PC-3 (cell line): ENCODE measurements around the gene AIF1L.

DNA sequence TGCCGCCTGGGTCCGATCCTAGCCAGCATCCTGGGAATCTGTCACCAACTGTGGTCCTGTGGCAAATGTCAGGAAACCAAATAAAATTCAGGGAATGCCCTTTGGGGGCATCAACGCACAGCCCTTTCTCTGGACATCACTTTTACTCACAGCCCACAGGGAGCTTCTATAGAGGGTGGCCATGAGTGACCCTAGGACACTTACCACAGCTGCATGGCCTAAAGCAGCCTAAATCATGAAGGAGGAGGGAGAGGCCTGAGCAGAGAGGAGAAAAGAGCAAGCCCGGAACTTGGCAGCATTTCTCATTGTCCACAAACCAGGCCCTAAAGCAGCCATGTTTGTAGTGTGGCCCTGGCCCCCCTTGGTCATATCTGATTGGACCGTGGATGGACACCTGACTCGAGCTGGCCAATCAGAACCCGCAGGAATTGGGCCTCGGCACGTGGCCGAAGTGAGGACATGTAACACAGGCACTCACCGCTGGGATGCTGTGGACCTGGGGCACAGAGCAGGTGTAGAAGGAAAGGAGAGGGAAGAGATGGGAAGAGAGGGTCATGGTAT lies 56.8 kb downstream of the ASS1 start:
- RAMPAGE, long total RNA = no peak

DNA sequence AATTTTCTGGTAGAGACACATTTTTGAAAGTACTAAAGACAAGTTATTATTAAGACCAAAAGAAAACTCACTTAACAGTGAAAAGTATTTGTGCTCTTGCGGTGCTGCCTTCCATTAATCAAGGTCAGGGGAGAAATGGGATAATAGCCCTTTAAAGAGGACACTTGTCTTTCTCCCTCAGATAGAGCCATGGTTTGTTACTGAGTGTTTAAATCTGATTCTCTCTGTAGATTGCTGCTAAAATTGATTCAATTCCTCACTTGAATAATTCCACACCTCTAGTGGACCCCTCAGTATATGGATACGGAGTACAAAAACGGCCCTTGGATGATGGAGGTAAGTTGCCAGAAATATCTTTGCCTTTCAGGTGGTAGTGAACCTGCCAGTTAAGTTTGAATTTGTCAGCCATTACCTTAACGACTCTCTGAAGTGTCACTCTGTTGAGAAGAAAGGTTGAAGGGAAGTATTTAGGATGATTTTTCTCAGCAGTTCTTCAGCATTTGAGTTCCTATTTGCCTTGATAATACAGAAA lies 15.9 kb downstream of the FUBP3 start:
- RAMPAGE, long total RNA = no peak

DNA sequence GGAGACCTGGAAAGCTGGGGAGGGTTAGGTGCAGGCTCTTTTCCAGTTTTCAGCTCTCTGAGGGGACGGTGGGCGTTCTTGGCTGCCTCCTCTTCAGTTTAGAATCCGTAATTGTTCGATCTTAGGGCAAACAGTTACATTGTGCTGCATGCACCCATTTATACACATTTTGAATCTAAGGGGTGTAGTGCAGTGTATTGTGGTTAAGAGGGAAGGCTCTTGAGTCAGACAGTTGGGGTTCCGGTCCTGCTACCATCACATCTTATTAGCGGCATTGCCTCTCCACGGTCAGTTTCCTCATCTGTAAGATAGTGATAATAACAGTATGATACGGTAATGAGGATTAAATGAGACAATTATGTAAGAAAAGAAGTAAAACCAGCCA lies 613 bp downstream of the EXOSC2 start:
- RAMPAGE, long total RNA = no peak

GRCh38 chr9:130846154-130847132 lies 11.4 kb downstream of the ABL1 start:
- RAMPAGE, long total RNA = no peak

DNA sequence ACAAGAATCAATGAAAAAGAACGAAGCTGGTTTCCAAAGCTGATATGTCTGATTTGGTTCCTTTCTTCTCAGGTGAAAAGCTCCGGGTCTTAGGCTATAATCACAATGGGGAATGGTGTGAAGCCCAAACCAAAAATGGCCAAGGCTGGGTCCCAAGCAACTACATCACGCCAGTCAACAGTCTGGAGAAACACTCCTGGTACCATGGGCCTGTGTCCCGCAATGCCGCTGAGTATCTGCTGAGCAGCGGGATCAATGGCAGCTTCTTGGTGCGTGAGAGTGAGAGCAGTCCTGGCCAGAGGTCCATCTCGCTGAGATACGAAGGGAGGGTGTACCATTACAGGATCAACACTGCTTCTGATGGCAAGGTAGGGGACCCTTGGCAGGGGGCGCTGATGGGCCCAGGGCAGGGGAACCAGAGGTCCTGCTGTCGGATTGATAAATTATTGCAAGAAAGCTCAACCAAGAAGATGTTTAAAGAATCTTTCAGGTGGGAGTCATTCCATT lies 19.7 kb downstream of the ABL1 start:
- RAMPAGE, long total RNA = no peak

DNA sequence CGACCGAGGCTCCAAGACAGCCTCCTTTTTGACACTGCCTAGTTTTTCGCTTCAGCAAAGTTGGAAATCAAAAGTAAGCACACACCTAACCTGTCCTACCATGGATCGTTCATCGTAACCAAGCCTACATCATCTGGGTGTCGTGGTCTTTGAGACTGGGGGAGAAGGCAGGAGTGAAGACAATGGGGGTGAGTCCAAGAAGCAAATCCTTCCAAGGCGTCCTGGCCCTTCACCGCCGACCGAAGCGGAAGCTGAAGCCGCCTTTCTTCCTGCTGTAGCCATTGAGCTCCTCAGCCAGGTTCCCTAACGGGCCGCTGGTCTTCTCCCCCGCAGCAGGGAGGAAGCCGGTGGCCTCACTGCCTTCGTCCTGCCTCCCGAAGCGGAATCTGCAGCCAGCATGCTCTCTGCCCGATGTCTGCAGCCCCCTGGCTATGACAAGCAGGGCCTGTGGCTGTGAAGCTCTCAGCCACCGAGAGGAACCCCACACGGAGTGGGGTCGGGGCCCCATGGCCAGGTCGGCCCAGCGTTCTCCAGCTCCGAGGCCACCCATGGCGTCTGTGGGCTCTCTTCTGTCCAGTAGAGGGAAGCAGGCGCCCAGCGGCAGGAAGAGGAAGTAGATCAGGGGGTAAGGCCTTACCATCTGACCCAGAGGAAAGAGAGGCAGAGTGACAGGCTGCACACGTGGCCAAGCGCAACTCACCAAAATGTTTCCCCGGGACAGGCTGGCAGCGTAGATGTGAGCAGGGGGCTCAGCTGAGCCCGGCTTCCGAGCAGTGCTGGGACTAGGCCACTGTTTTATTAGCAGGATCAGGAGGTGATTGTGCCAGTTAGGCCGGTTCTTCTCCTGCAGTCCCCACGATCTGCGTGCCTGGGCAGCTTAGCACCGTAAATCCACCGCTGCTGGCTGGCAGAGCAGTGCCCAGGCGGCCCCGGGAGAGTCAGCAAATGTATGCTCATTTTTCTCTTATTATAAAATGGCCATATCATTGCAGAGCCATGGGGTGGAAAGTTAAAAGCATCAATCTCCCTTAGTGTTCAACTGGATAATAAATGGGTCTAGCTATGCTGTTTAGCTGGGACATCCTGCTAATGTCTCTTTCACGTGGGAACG lies 3.1 kb downstream of the QRFP start:
- RAMPAGE, long total RNA = no peak

GRCh38 chr9:130896491-130896737 lies 198 bp downstream of the QRFP start:
- RAMPAGE, long total RNA = no peak

- RAMPAGE, long total RNA = no peak
These were observed at the start of gene AIF1L for GRCh38 chr9:131096042-131096714. AIF1L (plus strand) TSS chr9:131096531.

- RAMPAGE, long total RNA = no peak
These were observed 4.1 kb downstream of the AIF1L start for GRCh38 chr9:131100326-131100907.

GRCh38 chr9:131189763-131190366 lies 64.5 kb downstream of the NUP214 start:
- RAMPAGE, long total RNA = no peak

DNA sequence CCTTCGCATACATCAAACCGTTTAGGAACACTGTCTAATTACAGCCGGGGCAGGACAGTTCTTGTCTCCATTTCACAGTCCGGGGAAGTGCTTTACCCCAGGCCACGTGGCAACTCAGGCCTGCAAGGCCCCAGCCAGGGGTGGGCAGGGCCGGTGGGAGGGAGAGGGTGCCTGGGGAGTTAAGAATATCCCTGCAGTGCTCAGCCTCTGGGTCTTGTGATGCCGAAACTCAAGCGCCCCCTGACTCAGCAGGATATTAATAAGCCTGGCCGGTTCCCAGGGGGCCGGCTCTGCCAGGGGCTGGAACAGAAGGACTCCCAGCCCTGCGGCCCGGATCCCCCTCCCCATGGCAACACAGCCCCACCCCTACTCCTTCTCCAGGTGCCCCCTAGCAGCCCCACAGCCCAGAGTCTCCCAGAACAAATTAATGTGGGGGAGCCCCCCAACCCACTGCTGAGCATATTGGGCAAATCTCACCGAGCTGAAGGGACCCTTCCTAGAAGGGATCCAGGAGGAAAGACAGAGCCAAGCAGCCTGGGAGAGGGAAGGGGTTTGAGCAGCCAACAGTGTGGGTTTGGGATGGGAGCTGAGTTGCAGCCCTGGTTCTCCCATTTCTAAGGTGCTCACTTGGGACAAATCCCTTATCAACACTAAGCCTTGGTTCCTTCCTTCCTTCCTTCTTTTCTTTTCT lies 45.3 kb downstream of the PLPP7 start:
- RAMPAGE, long total RNA = no peak

- RAMPAGE, long total RNA = no peak
These were observed 794 bp upstream of the PRRC2B start for GRCh38 chr9:131393017-131393566.

GRCh38 chr9:131400254-131401118 lies 6.6 kb downstream of the PRRC2B start:
- RAMPAGE, long total RNA = no peak

GRCh38 chr9:131522000-131522708 lies 8.9 kb downstream of the UCK1 start:
- RAMPAGE, long total RNA = no peak

DNA sequence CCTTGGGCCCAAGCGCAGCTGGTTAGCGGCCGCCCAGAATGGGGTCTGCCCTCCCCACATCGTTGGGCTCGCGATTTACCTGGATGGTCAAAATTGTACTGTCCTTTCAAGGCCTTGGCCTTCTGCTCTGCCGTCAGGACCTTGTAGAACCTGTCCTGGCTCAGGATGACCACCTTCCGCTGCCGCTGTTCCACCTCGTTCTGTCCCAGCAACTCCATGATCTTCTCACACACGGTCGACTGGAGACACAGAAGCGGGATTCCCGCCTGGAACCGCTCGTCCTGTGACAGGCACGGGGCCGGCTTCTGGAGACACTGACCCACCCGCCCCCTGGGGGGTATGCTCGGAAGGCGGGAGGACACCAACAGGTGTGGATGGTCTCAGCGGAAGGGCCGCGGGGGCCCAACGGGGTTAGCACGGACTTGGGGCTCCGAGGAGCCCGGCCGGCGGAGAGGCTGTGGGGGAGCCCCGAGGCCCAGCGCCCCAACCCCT lies 610 bp downstream of the UCK1 start:
- RAMPAGE, long total RNA = no peak

DNA sequence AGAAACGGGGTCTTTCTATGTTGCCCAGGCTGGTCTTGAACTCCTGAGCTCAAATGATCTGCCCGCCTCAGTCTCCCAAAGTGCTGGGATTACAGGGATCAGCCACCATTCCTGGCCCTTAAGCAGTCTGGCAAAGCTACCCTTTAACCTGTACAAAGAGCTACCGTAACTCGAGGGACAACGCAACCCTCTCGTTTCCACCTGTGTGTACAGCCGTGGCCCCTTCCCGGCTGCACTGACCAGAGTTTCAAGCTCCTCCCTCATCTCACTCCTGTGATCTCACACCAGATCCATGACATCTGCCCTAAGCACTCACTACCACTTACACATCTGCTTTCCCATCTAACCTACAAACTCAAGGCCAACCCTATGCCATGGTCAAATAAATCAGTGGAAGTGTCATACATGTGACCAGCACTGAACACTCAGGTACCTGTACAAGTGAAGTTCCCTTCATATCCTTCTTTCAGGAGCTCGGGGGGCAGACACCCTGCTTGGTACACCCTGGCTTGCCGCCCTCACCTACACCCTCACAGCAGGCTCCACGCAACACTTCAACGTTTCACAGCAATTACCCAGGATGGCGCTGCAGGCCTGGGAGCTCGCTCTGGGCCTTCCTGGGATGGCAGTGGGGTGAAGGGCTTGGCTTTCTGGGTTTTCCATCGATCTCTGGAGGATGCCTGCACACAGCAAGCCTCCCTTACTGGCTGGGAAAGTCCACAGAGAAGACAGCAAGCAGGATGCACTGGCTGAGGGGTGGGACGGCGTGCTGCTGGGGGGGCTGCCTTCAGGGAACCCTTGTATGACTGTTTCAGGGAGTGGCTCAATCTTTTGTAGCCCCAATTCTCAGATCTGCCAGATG lies 61.7 kb downstream of the PRRT1B start:
- RAMPAGE, long total RNA = no peak

DNA sequence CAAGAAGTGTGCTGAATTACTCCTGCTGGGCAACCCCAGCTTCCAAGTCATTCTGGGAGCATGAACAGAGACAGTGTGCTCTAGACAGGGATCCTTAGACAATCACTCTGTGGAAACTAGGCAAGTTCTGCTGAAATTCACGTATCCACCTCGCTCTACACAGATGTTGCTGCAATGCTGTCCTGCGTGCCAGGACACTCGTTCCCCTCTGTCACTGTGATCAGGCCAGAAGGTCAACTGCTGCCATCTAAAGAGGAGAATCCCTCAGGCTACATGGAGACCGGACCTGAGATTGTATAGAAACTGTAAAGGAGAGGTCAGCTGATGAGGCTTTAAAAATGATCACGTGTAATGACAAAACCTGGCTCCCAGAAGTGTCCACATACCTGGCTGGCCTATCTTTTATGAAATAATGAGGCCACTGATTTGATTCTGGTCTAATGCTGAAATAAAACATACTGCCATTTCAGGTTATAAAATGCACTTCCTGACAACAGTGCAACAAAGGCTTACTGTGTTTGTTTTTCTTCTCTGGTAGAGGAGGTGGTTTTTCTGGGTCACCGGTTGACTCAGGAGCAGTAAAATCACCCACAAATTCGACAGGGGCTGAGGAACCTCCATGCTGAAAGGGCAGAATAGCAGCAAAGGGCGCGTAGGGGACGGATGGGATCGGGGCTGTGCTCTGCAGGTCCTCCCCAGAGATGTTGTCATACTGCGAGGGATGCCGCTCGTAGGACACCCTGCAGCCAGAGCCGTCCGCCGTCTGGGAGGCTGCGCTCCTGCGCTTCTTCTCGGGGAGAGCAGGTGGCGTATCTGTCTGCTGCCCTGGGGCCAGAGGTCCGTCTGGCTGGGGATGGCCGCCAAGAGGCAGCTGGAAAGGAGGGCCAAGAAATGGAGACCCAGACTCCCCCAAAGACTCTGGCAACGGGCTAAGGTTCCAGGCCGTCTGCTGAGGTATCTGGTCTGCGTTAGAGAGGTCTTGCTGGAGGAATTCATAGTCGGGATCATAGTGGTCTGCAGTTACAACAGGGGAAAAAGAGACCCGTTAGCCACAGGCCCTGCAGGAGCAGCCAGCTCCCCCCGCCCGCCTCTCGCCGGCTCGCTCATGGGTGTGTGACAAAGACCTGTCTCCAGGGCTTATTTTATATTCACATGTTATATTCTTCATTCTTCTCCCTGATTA lies 80.5 kb downstream of the PRRT1B start:
- RAMPAGE, long total RNA = no peak

DNA sequence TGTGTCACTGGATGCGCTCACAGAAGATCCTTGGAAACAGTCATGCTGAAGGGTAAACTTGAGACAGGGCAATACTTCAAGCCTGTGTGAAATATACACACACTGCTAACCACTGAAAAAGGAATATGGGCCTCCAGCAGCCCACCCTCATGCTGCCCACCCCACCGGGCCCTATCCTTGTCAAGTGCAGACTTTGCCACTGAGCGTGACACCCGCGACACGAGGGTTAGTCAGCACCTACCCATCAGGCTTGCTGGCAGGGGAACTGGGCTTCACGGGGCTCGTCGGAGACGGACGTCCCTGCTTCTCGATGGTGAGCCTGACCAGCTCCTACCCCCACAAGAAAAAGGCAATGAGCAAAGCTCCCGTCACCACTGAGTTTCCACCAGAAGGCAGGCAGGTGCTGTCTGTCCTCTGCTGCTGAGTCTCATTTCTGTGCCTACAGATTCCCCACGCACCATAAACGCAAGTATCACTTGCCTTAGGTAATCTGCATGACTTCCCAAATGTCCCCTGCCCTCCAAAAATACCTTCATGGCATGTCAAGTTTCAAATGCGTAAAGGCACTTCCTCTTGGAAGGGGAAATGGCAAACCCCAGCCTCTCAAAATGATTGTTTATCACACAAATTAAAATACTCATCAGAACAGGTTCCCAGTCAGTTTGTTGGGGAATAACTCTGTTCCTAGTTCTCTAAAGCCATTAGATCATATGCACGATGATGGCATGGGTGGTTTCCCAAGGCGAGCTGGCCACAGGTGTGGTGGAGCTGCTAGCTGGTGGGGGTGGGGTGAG lies 84.9 kb downstream of the PRRT1B start:
- RAMPAGE, long total RNA = no peak

DNA sequence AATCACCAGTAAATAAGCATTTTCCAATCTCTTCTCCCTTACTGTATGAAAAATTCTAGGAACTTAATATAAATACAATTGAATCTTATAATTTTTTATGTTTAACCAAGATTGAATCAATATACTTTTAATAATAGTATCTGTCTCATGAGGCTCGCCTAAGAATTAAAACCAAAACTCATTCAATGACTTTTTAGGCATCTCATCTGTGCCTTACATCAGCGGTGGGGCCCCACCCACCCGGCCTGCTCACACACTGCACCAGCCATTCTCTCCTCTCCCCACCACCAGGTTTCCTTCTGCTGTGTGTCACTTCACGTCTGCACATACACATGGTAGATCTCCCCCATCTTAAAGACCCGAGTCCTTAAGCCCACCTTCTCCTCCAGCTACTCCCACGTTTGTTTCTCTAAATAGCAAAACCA lies 78.0 kb downstream of the RAPGEF1 start:
- RAMPAGE, long total RNA = no peak

- RAMPAGE, long total RNA = no peak
These were observed 76.9 kb downstream of the RAPGEF1 start for GRCh38 chr9:131662727-131663637.